HCT116 (cell line): ENCODE results near the gene GRAMD2A.

- RRBS, result 94% methylated on average over 6 of the region's 18 CpGs
These were observed 17.6 kb downstream of the GRAMD2A start for GRCh38 chr15:72179861-72180572.

DNA sequence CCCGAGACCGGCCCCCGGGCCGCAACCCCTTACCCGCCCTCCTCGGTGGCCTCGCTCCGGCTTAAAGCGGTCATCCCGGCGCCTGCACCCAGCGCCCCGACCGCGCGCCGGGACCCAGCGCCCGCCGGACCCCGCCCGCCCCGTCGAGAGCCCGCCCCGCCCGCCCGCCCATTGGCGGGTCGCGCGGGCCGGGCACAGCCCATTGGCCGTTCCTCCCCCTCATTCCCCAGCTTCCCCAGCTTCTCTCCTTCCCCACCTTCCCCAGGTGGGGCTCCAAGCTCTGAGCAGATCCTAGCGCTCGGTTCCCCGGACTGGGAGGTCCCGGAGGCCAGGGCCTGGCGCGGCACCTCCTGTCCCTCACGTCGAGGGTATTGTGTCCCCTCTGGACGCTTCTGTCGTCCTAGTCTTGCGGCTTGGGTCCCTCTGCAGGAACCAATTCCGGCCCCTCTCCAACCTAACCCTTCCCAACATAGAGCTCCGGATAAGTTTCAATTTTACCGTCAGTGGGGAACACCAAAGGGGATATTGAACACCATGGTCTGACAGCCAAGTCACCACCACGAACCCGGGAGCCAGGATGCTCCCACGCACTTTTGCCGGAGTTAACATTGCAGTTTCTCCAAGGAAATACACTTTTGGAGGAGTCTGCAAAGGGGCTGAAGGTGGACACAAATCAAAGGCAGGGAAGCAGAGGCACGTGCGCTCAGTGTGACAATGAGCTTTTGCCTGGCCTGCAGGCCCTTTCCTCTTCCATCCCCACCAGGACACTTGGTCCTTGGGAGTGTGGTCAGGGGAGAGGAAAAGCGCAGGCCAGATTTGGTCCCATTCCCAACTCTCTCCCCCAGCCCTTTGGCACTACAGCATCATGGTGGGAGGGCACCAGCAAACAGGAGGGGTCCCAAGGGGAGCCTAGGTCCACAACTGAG is at the start of gene GRAMD2A:
Gene GRAMD2A, minus strand, starts transcription at position 90 of the 926 bp plus-strand sequence.
- RRBS, result 9% methylated on average over 17 of the region's 55 CpGs

DNA sequence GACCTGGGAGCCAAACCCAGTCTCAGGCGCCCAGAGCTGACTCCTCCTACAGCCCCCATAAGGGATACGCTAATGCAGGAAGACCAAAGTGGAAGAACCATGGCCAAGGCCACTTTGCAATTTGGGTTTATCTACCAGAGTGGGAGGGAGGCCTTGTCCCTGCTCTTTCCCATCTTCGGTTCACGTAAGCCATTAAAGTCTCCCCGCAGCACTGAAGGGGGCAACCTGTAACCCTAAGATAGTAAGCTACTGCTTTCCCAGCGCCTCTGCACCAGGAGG is 976 bp upstream of the GRAMD2A start:
- RRBS, result no CpG with 5 or more reads among the region's 6 CpGs

DNA sequence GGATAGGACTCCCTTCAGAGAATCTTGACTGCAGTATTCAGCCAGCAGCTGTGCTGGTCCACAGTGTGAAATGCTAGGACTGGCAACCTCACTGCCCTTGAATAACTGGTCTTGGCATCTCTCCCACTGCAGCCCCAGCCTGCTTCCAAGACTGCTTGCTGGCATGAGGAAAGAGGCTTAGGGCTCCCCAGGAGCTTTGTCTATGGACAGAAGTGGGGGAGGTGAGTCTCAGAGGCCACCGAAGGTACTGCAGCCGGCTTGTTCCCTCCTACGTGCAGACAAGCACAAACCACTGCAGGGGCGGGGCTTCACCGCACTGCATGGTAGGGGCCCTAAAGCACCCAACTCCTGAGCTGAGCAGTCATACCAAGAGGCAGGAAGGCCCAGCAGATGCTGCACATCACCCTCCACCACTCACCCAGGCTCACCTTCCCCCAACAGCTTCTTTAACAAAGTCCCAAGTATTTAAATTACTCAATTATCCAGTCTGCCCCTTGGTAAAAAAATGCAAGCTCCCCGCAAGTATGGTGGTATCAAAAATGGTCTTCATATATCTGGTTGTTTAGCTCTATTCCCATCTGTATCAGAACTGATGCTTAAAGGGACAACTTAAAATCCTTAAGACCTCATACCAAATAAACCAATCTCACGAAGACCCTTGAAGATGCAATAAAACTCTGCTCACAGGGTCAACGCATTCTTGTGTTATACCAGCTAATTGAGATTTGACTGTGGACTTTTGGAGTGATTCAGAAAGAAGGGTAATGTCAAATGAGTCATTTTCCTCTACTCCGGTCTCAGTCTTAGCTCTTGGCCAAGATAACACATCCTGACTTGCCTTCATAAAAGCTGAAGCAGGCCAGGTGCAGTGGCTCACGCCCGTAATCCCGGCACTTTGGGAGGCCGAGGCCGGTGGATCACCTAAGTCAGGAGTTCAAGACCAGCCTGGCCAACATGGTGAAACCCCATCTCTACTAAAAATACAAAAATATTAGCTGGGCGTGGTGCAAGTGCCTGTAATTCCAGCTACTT is 4.1 kb downstream of the PKM start:
- RRBS, result 0% methylated on average over 1 of the region's 15 CpGs

- RRBS, result 44% methylated on average over 1 of the region's 5 CpGs
These were observed 3.0 kb downstream of the PKM start for GRCh38 chr15:72228062-72228387.

DNA sequence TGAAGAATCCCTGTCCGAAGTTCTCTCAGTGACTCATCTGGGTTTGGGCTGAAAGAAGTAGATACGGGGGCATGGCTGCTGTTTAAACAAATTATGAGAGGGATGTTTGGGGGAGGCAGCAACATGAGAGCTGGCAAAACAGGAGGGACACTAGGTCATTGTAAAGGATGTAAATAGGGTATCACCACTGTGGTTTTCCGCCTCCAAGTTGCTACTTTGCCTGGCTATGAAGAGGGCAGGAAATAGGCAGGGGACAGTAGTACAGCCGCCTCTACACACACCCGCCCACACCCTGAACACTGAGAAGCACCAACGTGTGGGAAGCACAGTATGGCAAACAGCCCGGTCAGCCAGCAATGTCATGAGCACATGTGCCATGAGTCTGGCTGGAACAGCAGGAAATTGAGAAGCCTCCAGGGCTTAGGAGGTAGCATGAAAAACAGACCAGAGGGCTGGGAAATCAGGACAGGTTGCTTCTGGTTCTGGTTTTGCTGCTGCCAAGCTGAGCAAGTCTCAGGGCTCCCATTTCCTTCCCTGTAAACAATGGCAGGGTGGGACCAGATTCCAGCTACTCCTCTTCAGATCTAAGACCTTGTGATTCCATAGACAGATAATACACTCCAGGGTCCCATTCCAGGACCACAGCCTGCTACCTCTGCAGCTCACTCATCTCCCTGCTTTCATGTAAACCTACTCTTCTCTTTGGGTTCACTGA is 17.0 kb downstream of the HEXA start:
- RRBS, result no CpG with 5 or more reads among the region's 7 CpGs

DNA sequence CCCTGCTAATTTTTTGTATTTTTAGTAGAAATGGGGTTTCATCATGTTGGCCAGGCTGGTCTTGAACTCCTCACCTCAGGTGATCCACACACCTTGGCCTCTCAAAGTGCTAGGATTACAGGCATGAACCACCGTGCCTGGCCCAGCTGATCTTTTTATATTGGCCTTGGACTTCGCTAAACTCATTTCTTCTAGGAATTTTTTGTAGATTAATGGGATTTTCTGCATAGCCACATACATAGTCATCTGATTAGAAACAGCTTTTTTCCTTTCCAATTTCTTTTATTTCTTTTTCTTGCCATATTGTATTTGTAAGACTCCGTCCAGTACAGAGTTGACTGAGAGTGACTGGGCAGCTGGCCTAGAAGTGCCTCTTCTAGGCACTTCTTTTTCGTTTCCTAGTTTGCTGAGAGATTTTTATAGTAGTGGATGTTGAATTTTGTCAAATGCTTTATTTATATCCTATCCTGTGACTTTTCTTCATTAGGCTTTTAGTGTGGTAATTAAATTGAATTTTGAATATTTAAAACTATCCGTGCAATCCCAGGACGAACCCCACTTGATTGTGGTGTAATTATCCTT is 37.4 kb downstream of the ARIH1 start:
- RRBS, result no CpG with 5 or more reads among the region's 6 CpGs

GRCh38 chr15:72577125-72577924 is 77.2 kb upstream of the GOLGA6B start:
- RRBS, result no CpG with 5 or more reads among the region's 16 CpGs

GRCh38 chr15:72582648-72583850 is 71.4 kb upstream of the GOLGA6B start:
- RRBS, result no CpG with 5 or more reads among the region's 7 CpGs

- RRBS, result no CpG with 5 or more reads among the region's 24 CpGs
These were observed 826 bp downstream of the NEO1 start for GRCh38 chr15:73052984-73053594.

DNA sequence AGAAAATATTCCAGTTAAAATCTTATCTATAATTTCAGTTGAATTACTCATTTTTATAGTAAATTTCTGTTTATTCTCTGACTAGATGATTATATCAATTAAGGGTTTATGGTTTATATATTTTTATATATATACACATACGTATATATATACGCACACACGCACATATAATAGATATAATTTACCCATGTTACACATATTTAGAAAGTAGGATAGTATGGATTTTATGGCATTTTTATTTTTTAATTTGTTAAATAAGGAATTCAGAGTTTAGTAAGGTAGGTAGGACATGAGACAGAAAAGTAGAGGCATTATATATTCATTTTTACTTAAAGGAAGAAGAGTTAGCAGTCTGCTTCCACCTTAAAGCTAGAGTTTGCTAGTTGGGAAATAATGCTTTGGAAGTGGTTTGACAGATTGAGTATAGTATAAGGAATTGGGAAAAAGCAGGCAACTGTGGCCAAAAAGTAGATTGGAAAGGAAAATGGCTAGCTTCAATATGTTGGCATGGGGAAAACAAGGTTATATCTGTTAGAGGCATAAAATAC is 17.3 kb downstream of the NEO1 start:
- RRBS, result no CpG with 5 or more reads among the region's 3 CpGs

DNA sequence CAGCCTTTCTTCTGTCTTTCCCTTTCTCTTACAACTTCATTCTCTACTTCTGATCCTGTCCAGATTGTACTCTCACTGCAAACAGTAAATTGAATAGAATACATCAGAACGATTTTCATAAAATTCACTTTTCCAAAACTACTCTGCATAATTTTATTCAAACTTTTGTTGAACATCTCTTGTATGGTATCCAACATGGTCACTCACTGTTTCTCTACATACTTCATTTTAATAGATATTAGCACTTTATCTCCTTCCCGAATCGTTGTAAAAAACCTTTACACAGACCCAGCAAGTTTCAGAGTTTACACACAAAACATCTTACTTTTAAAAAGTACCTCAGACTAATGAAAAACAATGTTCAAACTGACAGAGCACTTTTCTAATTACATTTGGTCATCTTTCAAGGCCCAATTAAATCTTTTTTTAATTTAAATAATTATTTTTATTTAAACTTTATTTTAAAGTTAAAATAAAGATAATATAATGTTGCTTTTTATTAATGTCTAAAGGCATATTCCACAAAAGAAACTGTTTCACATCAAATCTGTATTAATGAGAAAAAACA is 4.8 kb downstream of the NPTN start:
- RRBS, result no CpG with 5 or more reads among the region's 3 CpGs

- RRBS, result no CpG with 5 or more reads among the region's 9 CpGs
These were observed 51.4 kb upstream of the INSYN1 start for GRCh38 chr15:73804504-73804999.

GRCh38 chr15:73809715-73810208 is 56.6 kb upstream of the INSYN1 start:
- RRBS, result no CpG with 5 or more reads among the region's 4 CpGs

GRCh38 chr15:73870776-73871705 is 2.3 kb upstream of the TBC1D21 start:
- RRBS, result no CpG with 5 or more reads among the region's 17 CpGs

- RRBS, result no CpG with 5 or more reads among the region's 3 CpGs
These were observed 11.9 kb downstream of the TBC1D21 start for GRCh38 chr15:73885309-73885665.

- RRBS, result no CpG with 5 or more reads among the region's 1 CpG
These were observed 16.0 kb downstream of the TBC1D21 start for GRCh38 chr15:73889352-73889795.

DNA sequence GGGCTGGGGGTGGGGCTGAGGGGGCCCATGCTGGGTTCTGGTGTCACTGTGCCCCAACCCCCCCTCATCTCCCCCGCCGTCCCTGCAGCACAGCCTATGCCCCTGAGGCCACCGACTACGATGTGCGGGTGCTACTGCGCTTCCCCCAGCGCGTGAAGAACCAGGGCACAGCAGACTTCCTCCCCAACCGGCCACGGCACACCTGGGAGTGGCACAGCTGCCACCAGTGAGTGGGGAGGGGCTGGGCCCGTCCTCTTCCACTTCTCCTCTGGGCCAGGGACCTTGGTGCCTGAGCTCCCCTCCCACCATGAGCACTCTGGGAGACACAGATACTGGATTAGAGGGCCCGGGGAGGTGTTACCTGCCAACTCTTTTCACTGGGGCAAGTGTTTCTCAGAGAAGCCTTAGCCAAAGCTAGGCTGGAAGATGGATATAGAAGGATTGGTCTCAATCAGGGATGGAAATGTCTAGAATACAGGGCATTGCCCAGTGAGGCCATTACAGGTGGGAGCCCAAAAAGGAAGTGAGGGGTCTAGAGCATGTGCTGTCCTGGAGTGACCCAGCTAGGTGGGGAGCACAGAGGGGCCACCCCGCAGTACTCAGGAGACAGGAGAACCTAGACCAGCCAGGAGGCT is 20.2 kb downstream of the LOXL1 start:
- RRBS, result no CpG with 5 or more reads among the region's 13 CpGs

GRCh38 chr15:73972804-73973327 is 19.2 kb downstream of the STOML1 start:
- RRBS, result no CpG with 5 or more reads among the region's 19 CpGs

DNA sequence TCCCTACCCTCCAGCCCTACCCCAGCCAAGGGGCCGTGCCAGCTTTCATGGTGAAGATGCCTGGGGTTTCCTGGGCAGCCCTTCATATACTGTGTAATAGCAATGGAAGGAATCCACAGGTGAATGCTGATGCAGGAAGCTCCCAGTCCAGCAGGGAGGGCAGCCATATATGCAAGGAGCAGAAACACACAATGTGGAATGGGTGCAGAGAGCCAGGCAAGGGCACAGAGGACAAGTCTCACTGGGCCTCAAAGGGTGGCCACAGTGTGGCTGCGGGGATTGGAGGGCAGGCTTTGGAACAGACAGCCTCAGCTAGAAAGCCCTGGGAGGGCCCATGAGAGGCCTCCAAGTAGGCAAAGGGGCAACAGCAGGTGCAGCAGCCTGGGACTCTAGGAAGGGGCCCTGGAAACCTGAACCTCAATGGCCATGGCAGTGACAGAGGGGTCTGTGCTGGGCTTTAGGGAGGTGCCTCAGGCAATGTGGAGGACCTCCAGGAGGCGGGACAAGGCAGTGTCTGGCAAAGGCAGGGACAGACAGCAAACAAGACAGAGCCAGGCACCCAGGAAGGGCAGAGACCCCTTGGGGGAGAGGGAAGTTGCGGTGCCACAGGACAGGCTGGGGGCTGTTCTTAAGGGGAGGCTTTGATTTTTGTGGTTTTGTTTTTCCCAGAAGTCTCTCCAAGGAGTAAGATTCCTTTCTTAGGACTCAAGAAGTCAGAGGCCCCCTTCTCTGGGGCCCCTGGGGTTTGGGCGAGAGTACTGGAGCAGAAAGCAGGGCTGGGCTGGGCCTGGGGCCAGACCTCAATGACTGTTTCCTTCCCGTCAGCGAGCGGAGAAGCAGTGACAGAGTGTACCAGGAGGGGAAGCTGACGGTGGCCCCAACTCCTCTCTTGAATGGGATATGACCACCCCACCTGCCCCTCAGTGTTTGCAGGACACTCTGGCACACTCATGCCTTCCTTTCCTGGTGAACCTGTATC is 9.8 kb downstream of the STOML1 start:
- RRBS, result no CpG with 5 or more reads among the region's 9 CpGs